Right lobe of liver (tissue), 4 donors: Measurements from ENCODE around the gene PHLDB1.

GRCh38 chr11:118532692-118533408 lies 1.9 kb downstream of the TMEM25 start:
- PRO-cap, 4 experiments = peak in 3 of 4 experiments; most common plus-strand start chr11:118533088 (in 3); most common minus-strand start chr11:118533027 (in 1)
- RAMPAGE, long total RNA, 2 experiments = no peak in any of the 2 experiments

- PRO-cap, 4 experiments = peak in 4 of 4 experiments; most common plus-strand start chr11:118534279 (in 2); most common minus-strand start chr11:118534015 (in 3)
- RAMPAGE, long total RNA, 2 experiments = start-site peak on the plus strand in 1 of 2 experiments, at chr11:118534030-118534327 at its widest, 12 reads per replicate
These were observed 3.3 kb downstream of the TMEM25 start for GRCh38 chr11:118533846-118535069.

DNA sequence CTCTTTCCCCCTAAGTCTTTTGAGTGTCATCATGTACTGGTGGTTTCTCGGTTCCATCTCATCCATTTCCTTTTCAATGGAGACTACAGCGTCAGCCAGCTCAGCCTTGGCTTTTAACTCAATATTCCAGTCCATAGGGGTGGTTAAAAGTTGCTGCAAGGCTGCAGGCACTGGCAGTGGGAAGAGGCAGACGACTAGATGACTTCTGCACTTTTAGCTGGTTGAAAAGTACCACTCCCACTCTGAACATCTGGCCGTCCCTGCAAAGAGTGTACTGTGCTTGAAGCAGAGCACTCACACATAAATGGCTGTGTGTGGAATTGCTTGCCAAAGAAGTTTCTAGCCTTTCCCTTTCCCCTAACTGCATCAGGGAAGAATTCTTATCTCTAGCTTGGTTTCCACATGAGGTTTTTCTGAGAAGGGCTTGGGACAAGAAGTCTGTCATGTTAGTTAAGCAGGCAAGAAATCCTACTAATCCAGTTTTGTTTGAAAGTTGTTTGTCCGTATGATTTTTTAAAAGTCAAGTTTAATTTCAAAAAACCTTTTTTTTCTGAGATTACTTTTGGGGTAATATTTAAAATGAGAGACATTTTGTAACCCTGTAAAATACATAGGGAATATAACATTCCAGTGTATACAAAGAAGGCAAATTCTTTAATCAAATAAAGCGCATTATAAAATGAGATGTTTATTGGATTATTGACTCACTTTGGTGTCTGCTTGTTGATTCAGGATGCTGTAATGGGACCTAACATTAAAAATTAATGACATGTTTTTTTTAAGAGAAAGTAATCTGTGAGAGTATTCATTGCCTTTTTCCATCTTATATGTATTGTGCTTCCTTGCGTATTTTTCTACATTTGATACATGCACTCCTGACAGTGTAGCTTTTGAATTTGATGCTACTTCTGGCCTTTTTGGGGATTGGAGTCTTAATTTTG lies 4.9 kb upstream of the PHLDB1 start:
- PRO-cap, 4 experiments = no peak in any of the 4 experiments
- RAMPAGE, long total RNA, 2 experiments = no peak in any of the 2 experiments

- PRO-cap, 4 experiments = no peak in any of the 4 experiments
- RAMPAGE, long total RNA, 2 experiments = no peak in any of the 2 experiments
These were observed 1.3 kb upstream of the PHLDB1 start for GRCh38 chr11:118606113-118606548.

- PRO-cap, 4 experiments = peak in 4 of 4 experiments; most common plus-strand start chr11:118607591 (in 3); most common minus-strand start chr11:118607504 (in 2)
- RAMPAGE, long total RNA, 2 experiments = start-site peak on the plus strand in 2 of 2 experiments, at chr11:118607582-118607634 at its widest, 35 to 62 reads per replicate
These were observed at the start of gene PHLDB1 for GRCh38 chr11:118607017-118608306. PHLDB1 (plus strand) TSS chr11:118607615.

GRCh38 chr11:118608307-118609289 lies 1.2 kb downstream of the PHLDB1 start:
- PRO-cap, 4 experiments = peak in 2 of 4 experiments; most common plus-strand start chr11:118608652 (in 1); most common minus-strand start chr11:118608560 (in 2)
- RAMPAGE, long total RNA, 2 experiments = no peak in any of the 2 experiments

DNA sequence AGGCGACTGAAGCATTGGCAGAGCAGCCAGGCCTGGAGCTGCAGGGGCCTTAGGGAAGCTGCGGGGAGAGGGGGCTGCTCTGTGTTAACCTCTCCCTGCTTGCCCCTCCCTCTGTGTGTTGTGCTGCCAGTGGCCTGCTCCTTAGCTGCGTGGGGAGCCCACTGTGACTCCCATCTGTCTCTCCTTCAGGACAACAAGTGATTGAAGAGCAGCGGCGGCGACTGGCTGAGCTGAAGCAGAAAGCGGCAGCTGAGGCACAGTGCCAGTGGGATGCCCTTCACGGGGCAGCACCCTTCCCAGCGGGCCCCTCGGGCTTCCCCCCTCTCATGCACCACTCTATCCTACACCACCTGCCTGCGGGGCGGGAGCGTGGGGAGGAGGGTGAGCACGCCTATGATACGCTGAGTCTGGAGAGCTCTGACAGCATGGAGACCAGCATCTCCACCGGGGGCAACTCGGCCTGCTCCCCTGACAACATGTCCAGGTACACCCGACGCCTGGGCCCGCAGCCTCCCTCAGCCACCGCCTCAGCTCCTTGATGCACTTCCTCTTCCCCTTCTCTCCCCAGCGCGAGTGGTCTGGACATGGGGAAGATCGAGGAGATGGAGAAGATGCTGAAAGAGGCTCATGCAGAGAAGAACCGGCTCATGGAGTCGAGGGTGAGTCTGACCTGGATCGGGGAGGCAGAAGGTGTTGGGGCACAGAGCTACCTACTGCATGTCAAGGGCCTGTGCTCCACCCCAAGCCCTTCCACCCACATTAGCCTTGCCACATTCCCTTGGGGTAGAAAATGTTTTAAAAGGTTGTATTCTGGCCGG lies 34.1 kb downstream of the TREH start:
- PRO-cap, 4 experiments = no peak in any of the 4 experiments
- RAMPAGE, long total RNA, 2 experiments = no peak in any of the 2 experiments

GRCh38 chr11:118678848-118679470 lies 491 bp downstream of the TREH start:
- PRO-cap, 4 experiments = no peak in any of the 4 experiments
- RAMPAGE, long total RNA, 2 experiments = no peak in any of the 2 experiments

GRCh38 chr11:118689460-118690590 lies 10.4 kb upstream of the TREH start:
- PRO-cap, 4 experiments = peak in 3 of 4 experiments; most common plus-strand start chr11:118689862 (in 2); most common minus-strand start chr11:118689776 (in 3)
- RAMPAGE, long total RNA, 2 experiments = no peak in any of the 2 experiments

DNA sequence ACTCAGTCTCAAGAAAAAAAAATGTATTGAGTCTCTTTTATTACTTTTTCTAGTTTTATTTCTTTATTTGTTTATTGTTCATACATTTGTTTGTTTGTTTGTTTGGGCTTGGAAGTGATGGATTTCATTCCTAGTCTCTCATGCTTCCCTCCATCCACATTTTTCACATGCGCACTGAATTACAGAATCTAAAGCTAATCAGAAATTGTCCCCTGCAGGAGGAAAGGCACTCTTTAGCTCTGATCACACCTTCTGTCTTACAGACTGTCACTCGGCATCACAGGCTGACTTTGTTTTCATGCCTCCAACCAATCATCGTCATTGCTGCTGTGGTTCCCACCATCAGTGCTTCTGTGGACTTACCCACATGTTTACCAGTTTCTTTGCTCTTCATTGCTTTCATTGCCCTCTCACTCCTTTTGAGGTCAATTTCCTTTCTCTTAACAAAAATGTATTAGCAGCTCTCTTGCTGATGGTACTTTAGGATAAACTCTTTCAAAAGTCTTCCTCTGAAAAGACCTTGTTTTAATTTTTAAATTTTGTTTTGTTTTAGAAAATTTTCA lies 20.0 kb upstream of the TREH start:
- PRO-cap, 4 experiments = no peak in any of the 4 experiments
- RAMPAGE, long total RNA, 2 experiments = no peak in any of the 2 experiments

DNA sequence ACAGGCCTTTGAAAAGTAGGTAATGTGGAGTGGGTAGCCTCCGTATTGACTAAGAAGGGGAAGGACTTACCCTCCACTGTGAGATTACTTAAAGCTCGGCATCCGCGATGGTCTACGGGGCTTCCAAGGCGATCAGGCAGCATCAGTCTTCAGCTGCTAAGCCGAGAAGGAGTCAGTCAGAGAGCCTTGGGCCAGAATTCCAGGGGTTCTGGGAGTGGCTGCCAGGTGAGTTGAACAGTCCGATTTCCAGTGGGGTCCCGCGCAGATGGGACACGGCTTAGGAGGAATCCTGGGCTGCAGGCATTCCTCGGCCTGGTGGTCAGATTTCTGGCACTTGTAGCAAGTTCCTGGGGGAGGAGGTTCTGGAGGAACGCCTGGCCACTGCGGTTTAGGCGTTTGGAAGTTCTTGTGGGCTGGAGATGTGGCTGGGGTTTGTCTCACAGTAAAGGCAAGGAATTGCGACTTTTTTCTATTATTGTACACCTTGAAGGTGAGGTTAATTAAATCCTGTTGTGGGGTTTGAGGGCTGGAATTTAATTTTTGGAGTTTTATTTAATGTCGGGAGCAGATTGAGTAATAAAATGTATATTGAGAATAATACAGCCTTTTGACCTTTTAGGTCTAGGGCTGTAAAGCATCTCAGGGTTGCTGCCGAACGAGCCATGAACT lies 40.8 kb upstream of the TREH start:
- PRO-cap, 4 experiments = no peak in any of the 4 experiments
- RAMPAGE, long total RNA, 2 experiments = no peak in any of the 2 experiments

- PRO-cap, 4 experiments = no peak in any of the 4 experiments
- RAMPAGE, long total RNA, 2 experiments = no peak in any of the 2 experiments
These were observed 41.6 kb downstream of the DDX6 start for GRCh38 chr11:118749284-118749894.

DNA sequence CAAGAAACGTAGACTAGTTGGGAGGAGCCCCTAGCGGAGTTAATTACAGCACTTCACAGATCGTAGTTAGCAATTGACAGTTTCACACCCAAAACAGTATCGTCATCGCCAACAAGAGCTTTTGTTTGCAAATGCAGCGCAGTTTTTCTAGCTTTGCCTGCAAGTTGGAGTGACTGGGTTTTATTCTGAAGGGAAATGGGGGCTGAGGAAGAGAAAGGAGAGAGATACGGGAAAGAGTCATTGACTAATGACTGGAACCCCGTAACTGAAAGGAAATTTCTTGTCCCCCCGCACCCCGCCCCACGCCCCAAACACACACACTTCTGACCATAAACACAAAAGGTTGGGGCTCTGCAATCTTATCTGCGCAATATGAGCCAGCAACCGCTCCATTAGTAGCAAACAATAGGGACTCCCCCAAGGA lies 999 bp downstream of the DDX6 start:
- PRO-cap, 4 experiments = peak in 4 of 4 experiments; most common plus-strand start position 183 of the sequence (in 3)
- RAMPAGE, long total RNA, 2 experiments = no peak in any of the 2 experiments

DNA sequence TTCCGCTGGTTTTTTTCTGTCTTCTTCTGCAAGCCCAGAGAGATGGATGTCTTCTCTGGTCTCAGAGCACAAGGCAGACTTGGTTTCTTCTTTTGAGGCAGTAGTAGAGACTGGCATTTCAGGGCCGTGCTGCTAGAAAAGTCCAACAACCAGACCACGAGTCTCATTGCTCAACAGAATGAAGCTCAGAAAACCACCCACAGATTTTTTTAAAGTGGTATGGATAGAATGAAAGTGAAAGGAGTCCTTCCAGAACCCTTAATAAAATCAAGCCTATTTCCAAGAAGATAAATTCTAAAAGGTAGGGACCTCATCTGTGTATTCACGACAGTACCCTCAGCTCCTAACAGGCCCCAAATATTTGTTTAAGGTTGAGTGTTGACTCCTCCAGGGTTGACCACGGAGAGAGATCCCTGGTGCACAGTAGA lies 43.5 kb upstream of the DDX6 start:
- PRO-cap, 4 experiments = peak in 4 of 4 experiments; most common plus-strand start position 212 of the sequence (in 2); most common minus-strand start position 112 of the sequence (in 4)
- RAMPAGE, long total RNA, 2 experiments = no peak in any of the 2 experiments

- PRO-cap, 4 experiments = no peak in any of the 4 experiments
- RAMPAGE, long total RNA, 2 experiments = no peak in any of the 2 experiments
These were observed 31.5 kb upstream of the CXCR5 start for GRCh38 chr11:118851965-118852793.

DNA sequence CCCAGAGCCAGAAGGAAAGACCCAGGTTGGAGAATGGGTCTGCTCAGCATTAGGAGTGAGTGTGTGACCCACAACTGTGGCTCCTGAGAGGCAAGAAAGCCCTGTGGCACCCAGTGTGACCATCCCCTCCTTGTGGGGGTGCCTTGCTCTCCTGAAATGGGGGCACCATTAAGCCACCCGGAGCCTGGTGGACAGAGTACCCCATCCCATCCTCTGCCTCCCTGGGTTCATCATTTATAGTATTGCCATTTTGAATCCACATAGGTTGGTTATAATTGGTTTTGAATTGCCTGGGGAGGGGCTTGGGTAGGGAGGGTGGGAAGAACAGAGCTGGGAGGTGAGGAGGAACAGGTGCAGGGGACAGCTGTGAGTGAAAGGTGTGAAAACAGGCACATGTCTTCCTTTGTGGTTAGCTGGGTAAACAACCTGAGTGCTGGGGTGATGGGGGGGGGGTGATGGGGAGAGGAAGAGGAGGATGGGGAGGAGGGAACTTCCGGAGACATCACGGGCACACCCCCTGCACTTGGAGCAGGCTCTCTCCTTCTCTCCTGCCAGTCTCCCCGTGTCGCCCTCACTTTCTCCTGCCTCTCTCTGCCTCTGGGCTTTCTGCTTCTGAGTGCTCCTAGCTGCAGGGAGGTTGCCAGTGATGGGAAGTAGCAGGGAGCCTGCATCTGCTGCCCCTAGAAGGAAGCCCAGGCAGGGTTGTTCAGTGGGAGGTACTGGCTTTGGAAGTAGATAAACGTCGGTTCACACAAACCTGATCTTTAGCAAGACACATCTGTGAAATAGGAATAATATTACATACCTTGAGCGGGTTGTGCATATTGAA lies 8.7 kb downstream of the CXCR5 start:
- PRO-cap, 4 experiments = no peak in any of the 4 experiments
- RAMPAGE, long total RNA, 2 experiments = no peak in any of the 2 experiments

GRCh38 chr11:118906234-118906667 lies 19.5 kb downstream of the BCL9L start:
- PRO-cap, 4 experiments = no peak in any of the 4 experiments
- RAMPAGE, long total RNA, 2 experiments = no peak in any of the 2 experiments

- PRO-cap, 4 experiments = peak in 1 of 4 experiments; most common plus-strand start chr11:118914637 (in 1); most common minus-strand start chr11:118914533 (in 1)
- RAMPAGE, long total RNA, 2 experiments = no peak in any of the 2 experiments
These were observed 11.4 kb downstream of the BCL9L start for GRCh38 chr11:118914155-118914993.

- PRO-cap, 4 experiments = no peak in any of the 4 experiments
- RAMPAGE, long total RNA, 2 experiments = no peak in any of the 2 experiments
These were observed 9.9 kb downstream of the BCL9L start for GRCh38 chr11:118915700-118916345.

GRCh38 chr11:118930091-118930771 lies 4.5 kb upstream of the BCL9L start:
- PRO-cap, 4 experiments = peak in 4 of 4 experiments; most common plus-strand start chr11:118930483 (in 1); most common minus-strand start chr11:118930172 (in 4)
- RAMPAGE, long total RNA, 2 experiments = no peak in any of the 2 experiments